ENCODE measurements around the genes SMIM31, TRIM60 and MSMO1.

GRCh38 chr4:159504604-159505284 lies 401.9 kb downstream of the RAPGEF2 start:
- PRO-cap = no peak

- PRO-cap = no peak
These were observed 6.4 kb downstream of the NAF1 start for GRCh38 chr4:163160216-163160853.

DNA sequence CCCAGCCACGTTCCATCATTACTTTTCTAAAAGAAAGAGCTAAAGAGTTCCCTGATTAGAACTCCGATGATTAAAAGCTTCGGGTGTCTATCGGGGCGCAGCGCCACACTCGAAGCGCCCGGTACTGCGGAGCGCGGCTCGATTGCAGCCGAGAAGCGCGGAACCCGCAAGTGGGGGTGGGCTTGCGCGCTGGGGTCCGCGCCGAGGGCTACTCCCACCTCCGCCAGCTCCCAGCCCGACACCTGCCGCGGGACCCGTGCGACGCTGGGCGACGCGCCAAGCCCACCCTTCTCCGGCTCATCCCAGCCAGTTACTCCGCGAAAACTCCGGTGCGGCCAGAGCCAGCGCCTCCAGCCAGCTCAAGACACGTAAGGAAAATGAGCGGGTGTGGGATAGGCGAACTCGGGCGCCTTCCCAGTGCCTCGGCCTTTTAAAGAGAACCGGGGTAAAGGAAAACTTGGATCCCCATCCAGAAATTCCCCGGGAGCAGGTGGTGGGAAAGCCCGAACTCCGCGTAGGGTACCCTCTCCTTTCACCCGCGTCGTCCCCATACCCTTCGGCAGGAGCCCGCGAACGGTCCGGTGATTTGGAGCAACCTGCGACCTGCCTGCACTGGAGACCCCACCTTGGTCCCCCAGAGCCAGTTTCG lies 533 bp downstream of the NPY1R start:
- PRO-cap = no peak

DNA sequence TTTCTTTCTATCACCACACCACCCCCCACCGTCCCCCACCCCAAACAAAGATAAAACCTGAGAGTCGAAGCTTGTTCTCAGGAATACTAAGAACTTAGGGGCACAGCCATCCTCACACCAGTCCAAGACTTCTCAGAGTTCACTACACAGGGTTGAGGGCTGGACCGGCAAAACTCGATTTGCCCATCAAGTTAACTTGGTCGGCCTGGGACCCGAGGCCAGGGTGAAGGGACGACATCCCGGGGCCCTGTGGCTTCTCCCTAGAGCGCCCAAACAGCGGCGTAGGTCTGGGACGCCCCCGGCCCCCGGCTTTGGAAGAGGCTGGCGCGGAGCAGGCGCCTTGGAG lies 250 bp upstream of the NPY5R start:
- PRO-cap = no peak

GRCh38 chr4:163439824-163440175 lies 33.8 kb downstream of the TKTL2 start:
- PRO-cap = no peak

GRCh38 chr4:164753869-164754609 lies at the start of gene SMIM31:
SMIM31 (plus strand) TSS chr4:164754131.
- PRO-cap = no peak

GRCh38 chr4:165031501-165032223 lies at the start of gene TRIM60:
TRIM60 (plus strand) TSS chr4:165031999.
- PRO-cap = no peak

GRCh38 chr4:165325465-165326230 lies 1.8 kb upstream of the MSMO1 start:
- PRO-cap = no peak

GRCh38 chr4:165327616-165328518 lies at the start of gene MSMO1:
MSMO1 (plus strand) TSS chr4:165327669.
- PRO-cap = bidirectional peak, plus-strand start at chr4:165327669, minus-strand start at chr4:165327348; unidirectional peak, plus-strand start at chr4:165327720; unidirectional peak, plus-strand start at chr4:165327835; bidirectional peak, plus-strand start at chr4:165327891, minus-strand start at chr4:165327921

- PRO-cap = no peak
These were observed 16.6 kb downstream of the MSMO1 start for GRCh38 chr4:165343801-165344725.

DNA sequence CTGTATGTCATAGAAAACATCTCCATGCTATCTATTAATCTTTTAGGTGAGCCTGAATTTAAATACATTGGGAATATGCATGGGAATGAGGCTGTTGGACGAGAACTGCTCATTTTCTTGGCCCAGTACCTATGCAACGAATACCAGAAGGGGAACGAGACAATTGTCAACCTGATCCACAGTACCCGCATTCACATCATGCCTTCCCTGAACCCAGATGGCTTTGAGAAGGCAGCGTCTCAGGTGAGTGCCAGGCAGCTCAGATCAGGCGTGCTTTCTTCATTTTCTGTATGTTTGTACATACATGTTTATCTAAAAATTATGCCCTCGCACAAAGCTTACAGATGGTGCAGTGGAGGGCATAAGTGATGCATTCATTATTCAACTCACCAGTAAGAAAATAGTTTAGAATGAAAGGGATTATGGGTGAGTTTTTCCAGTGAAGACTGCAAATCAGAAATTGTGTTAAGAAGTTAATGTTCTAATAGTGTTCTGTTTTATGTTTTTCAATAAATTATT lies 85.6 kb downstream of the CPE start:
- PRO-cap = no peak

DNA sequence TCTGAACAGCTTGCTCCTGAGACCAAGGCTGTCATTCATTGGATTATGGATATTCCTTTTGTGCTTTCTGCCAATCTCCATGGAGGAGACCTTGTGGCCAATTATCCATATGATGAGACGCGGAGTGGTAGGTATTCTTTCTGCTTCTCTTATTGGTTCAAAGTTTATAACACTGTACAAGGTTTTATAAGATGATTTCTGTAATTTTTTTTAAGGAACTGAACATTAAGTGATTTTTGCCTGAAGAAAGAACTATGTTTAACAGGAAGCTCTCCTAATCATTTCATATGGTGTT lies 103.4 kb downstream of the CPE start:
- PRO-cap = no peak

DNA sequence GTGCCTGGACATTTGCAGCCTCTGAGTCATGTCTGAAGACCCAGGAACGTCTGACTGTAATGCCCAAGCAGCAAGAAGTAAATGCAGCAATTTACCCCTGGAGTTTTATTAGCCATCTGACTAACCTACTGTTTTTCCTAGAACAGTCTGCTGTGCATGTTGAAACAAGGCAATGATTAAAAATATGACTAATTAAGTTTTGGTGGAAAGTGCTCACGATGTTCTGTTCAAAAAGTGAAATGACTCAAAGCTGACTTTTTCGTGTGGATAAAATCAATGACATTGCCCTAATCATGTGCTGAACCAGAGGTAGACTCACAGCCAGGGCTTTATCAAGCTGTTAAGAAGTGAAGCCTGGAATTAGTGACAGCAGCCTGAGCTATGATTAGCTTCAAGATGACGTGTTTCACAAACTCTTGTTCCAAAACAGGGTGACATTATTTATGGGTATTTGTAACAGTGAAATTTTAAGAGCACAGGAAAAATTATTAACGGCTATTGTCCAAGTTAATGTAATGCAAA lies 201.7 kb downstream of the CPE start:
- PRO-cap = no peak

DNA sequence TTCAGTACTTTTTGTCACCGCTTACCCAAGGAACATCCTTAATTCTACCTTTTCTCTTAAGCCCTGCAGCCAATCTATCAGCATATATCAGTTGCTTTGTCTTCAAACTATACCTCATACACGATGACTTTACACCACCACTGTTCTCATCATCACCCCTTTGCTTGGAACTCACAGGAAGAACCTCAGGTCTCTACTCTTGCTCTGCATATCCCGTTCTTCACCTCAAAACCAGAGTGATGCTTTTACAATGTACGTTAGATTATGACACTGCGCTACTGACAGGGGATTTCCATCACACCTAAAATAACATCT lies 172.3 kb downstream of the TLL1 start:
- PRO-cap = bidirectional peak, plus-strand start outside the sequence, minus-strand start at position 222 of the sequence

DNA sequence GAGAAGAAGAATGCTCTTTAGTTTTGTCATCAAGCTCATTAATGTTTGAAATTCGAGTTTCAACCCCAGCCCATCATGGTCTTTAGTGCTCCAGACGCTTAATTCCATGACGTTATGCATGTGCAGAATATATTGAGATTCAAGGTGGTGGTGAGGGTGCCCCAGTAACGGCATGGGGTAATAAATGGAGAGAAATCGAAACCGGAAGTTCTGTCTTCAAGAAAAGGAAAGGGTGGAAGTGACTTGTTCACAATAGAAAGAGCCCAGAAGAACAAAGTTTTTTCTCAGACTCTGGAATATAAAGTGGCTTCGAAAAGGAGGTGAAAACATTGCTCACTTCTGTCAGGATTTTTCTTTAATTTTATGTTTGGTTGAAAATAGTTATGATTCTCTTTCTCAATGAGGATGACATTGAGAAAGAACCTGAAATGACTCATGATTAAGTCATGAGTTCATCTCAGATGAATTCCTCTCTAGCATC lies 699 bp upstream of the DDX60L start:
- PRO-cap = no peak

- PRO-cap = no peak
These were observed 7.2 kb upstream of the DDX60L start for GRCh38 chr4:168487390-168487986.

- PRO-cap = no peak
These were observed 136.7 kb downstream of the PALLD start for GRCh38 chr4:168633457-168633959.

DNA sequence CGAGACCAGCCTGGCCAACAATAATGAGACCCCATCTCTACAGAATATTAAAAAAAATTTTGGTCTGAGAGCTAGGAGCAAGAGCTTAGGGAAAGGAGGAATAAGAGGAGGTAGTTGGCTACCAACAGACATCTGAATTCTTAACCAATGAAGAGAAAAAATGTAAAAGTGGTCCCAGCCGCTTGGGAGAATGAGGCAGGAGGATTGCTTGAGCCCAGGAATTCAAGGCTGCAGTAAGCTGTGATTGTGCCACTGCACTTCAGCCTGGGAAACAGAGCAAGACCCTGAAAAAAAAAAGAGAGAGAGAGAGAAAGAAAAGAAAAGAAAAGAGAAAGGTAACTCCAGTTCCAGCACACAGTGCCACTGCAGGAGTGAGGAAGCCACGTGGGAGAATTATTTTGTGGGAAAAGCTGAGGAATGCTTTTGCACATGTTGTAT lies 226.0 kb downstream of the CBR4 start:
- PRO-cap = no peak

DNA sequence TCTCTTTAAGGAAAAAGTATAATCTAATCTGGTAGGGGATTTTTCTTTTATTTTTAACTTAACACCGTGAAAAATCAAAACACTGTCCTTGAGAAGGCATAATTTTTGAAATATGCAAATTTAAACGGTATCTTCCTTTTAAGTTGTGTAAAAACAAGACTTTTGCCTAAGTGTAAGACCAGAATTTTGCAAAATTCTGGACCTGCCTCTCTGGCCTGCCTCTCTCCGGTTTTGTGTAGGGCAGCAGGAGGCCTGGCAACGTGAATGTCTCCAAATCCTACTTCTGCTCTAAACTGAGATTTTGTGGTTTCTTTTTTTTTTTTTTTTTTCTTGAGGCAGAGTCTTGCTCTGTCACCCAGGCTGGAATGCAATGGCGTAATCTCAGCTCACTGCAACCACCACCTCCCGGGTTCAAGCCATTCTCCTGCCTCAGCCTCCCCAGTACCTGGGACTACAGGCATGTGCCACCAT lies 220.2 kb downstream of the CBR4 start:
- PRO-cap = bidirectional peak, plus-strand start at position 375 of the sequence, minus-strand start at position 235 of the sequence

GRCh38 chr4:168831020-168831560 lies 179.0 kb downstream of the CBR4 start:
- PRO-cap = bidirectional peak, plus-strand start at chr4:168831334, minus-strand start at chr4:168831164

Data from SUDHL5 (cell line).